ENCODE measurements around a stretch of chr2.

- PRO-cap = no peak
Measured at GRCh38 chr2:164808657-164809155, 32.9 kb downstream of the COBLL1 start.

- PRO-cap = unidirectional peak, plus-strand start at chr2:164840580
Measured at GRCh38 chr2:164840219-164840866, 1.3 kb downstream of the COBLL1 start.

DNA sequence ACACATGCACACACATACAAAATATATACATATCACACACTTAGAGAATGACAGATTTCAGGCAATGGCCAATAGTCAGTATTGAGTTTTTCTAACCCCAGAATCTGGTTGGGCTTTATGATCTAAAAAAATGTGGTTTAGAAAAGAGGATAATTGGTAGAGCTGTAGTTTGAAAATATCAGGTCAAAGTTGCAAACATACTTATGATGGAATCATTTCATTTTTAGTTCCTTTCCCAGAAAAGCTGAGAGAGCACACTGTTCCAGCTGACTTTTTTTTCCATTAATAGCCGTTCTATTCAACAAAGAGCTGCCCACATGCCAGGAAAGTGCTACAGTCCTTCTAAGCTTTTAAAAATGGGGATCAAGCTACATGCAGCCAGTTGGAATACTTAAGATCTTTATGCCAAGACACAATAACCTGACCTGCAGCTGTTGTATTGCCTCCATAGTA, 111.6 kb downstream of the GALNT3 start:
- PRO-cap = no peak

DNA sequence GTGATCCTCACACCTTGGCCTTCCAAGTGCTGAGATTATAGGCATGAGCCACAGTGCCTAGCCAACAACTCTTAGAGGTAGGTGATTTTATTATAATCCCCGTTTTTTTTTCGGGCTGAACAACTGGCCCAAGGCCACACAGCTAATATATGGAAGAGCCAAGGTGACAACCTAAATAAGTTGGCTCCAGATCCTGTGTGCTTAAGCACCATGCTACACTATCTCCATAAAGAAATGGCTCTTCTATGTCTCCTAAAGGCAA, 8.4 kb upstream of the SCN9A start:
- PRO-cap = no peak

DNA sequence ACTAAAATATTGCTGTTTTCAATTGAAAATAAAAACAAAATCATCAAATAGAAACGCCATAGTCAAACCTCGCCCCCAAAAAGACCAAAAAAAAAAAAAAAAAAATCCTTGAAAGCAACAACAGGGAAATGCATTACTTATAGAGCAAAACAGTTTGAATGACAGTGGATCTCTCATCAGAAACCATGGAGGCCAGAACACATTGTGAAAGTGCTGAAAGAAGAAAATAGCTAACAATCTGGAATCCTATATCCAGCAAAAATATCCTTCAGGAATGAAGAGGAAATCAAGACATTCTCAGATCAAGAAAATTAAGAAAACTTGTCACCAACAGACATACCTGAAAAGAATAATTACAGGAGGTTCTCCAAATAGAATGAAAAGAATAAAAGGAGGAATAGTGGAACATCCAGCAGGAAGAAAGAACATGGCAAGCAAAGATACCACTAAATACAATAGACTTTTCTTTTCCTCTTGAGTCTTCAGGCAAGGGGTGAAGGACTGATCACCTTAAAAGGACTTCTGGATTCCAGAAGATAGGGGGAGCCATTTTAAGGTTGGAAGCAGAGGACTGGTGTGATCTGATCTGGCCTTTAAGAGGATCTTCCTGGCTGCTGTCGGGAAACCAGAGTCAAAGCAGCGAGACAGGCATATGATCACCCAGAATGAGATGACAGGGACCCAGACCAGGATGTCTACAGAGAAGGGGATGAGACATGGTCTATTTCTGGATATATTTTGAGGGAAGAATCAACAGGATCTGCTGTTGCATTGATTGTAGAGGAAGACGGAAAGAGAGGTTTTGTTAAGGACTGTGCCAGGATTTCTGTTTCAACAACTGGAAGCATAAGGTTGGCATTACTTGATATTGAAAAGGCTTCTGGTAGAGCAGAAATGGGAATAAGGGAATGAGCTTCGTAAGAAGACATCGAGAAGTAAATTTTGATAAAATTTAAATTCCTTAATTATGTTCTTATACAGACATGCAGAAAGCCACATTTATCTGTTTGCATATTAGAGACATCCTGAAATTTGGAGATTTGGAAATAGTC, 396.6 kb downstream of the B3GALT1 start:
- PRO-cap = no peak

- PRO-cap = no peak
Measured at GRCh38 chr2:168083874-168084369, 163.5 kb downstream of the STK39 start.

GRCh38 chr2:168137515-168138814, 109.4 kb downstream of the STK39 start:
- PRO-cap = no peak

- PRO-cap = no peak
Measured at GRCh38 chr2:168221378-168222197, 25.8 kb downstream of the STK39 start.

DNA sequence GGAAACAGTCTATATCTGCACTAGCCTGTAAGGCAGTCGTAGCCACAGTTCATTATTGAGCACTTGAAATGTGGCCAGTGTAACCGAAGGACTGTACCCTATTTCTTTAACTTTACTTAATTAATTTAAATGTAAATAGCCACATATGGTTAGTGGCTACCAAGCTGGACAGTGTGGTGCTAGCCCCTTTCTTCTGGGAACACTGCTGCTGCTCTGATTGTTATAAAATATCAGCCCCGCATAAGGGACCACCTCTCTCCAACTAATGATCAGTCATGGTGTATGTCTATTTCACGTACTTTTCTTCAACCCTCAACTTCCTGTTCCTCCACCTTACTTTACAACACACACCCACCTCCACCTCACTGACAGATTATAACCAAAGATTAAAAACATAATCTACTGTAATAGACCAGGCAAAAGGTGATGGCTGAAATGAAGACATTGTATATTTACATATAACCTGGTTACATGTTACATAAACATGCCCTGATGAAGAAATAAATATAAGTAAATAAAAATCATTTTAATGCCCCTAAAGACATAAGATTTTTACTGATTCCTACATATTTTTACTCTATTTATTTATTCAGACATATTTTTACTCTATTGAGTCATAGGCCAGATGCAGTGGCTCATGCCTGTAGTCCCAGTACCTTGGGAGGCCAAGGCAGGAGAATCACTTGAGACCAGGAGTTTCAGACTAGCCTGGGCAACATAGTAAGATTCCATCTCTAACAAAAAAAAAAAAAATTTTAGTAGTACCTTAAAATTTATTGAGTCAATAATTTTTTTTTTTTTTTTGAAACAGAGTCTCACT, 12.9 kb downstream of the STK39 start:
- PRO-cap = no peak

- PRO-cap = no peak
Measured at GRCh38 chr2:168612658-168613454, 156.8 kb downstream of the CERS6 start.

DNA sequence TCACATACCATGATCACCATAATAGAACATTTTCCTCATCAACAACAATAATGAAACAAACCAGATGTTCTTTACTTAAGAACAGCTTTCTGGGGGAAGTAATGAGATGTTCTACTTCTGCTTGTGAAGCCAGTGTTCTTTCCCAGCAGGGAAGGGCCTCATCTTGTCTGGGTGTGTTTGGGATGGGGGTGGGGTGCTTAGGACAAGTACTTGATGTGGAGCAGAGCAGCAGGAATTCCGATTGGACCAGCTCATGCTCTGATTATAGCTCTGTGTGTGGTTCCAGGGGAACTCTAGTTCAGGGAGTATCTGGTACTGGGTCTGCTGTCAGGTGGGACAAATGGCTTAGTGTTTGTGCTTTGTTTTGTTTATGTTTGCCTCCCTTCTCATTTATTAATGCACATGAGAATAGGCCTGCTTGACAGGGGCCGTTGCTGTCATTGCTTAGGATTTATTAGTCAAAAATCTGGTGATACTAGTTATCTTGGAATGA, 162.9 kb upstream of the NOSTRIN start:
- PRO-cap = no peak

DNA sequence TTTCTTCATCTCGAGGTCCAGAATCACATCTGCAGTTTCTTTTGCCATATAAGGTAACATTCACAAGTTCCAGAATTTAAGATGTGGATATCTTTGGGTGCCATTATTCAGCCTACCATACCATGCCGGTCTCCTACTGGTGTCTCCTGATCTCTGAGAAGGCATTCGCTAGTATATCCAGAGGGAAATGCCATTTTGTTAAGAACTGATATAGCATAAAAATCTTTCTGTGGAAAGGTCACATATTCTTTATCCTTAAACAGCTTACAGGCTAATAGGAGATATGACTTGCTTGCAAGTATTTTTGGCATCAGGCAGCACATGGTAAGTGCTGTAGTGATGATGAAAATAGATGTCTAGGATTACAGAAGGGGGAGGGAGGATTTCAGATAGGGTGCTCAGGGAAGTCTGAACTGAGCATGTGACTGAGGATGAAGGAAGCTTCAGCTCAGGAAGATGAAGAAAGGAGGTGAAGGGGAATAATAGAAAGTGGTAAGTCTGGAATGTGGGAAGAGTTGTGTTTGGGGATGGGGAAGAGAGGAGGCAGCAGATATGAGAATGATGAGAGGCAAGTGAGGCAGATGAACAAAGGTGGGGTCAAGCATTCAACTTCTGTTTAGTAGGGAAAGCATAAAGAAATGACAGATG, 158.5 kb upstream of the NOSTRIN start:
- PRO-cap = no peak

GRCh38 chr2:169783998-169784399, 14.7 kb upstream of the SSB start:
- PRO-cap = no peak

- PRO-cap = no peak
Measured at GRCh38 chr2:169891054-169891488, 63.8 kb downstream of the UBR3 start.

DNA sequence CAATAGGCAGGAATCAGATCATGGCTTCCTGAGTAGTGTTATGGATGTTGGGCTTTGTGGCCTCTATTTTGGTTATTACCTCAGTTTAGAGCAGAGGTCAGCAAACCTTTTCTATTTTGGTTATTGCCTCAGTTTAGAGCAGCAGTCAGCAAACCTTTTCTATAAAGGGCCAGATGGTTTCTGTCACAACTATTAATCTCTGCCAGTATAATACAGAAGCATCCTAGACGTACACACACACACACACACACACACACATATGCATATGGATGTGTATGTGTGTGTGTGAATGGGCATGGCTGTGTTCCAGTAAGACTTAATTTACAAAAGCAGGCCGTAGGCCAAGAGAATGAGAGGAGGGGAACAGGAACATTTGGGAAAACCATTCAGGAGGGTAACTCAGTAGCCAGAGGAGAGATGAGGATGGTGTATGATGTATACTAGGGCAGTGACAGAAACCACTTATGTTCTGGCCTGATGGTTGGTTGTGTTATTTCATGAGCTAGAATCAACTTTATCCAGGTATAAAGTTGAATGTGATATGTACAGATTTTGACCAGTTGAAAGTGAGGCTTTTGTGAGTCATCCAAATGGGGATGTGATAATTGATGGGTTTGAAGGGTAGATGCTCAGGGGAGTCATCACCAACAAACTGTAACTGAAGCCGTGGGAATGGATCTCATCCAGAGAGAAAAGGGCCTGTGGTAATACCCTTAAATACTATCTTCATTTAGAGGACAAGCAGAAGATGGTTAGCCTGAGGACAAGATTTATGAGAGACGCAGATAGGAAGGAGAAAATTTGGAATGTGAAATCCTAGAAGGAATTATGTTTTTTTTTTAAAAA, 90.8 kb upstream of the MYO3B start:
- PRO-cap = no peak

- PRO-cap = no peak
Measured at GRCh38 chr2:170141426-170142494, 36.2 kb upstream of the MYO3B start.

GRCh38 chr2:170179811-170180542, 2.0 kb downstream of the MYO3B start:
- PRO-cap = unidirectional peak, plus-strand start at chr2:170180140

DNA sequence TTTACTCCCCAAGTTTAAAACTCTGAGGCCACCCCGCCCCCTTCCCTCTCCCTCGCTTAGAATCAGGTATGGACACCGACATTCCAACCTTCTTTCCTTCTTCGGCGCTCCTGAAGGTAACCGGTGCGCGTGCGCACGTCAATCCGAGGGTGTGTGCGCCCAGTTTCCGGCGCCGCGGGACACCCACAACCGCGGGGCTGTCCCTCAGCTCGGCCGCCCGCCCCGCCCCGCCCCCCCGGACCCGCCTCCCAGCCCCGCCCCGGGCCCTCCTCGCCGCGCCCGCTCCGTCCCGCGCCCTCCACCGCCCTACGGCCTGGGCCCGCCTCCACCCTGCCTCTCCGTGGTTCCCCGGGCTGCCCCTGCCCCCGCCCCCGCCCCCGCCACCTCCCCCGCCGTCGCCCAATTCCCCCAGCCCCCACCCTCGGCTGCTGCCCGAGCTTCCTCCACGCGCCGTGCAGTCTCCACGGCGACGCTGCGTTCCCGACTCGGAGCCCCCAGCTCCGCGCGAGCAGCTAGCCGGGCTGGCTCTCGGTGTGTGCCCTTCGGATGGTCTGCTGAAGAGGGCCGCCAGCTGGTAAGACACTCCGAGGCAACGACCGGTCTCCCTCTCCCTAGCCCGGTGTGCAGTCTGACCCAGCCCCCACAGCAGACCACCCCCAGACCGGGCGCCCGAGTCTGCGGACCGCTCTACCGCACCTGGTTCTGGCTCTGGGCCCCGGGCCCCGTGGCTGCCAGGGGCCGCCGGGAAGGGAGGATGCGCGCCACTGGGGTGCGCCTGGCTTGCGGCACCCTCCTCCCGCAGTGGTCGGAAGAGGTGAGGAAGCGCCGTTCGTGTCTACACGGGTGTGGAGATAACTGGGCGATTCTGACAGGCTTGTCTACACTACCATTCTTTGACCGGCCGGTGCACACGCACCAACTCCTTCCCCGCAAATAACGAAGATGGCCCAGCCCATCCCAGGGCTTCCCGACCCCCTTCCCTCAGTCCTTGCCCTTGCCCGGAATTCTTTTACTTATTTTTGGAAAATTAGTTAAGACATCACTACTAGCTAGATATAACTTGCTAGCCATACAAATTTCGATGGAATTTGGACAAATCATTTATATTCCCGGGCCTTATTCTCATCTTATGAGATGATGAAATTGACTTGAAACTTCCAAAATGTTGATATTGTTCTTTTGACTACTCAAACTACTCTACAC, 837 bp downstream of the ERICH2 start:
- PRO-cap = bidirectional peak, plus-strand start at position 446 of the sequence, minus-strand start at position 112 of the sequence; unidirectional peak, minus-strand start at position 726 of the sequence

DNA sequence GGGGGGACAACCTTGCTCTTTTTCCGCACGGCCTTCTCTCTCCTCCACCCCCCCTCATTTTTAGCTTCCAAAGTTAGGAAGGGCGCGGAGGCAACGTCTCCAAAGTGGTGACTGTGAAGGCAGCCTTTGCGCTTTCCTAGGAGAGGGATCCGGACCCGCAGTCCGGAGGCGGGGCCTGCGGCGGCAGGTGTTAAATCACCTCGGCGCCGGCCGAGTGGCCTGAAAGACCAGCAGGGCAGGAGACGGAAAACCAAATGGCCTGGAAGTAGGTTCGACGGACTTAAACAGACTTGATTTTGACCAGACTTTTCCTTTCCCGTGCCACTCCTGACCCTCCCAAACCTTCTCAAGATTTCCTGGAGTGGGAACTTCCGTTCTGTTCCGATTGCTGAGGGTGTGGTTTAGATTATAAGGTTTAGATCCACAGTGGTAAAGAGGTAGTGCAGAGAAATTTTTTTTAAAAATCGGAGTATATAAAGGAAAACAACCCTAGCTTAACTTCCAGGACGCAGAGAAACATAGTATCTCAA, 689 bp downstream of the GORASP2 start:
- PRO-cap = bidirectional peak, plus-strand start at position 160 of the sequence, minus-strand start at position 162 of the sequence; bidirectional peak, plus-strand start at position 307 of the sequence, minus-strand start at position 255 of the sequence; bidirectional peak, plus-strand start outside the sequence, minus-strand start at position 348 of the sequence

- PRO-cap = no peak
Measured at GRCh38 chr2:170986557-170987094, 57.6 kb downstream of the GORASP2 start.

Measured in type B pancreatic cell (in vitro differentiated cells).